Metanephros (tissue), 2 donors: ENCODE measurements around the genes PITX1, SPOCK1 and CDC25C.

DNA sequence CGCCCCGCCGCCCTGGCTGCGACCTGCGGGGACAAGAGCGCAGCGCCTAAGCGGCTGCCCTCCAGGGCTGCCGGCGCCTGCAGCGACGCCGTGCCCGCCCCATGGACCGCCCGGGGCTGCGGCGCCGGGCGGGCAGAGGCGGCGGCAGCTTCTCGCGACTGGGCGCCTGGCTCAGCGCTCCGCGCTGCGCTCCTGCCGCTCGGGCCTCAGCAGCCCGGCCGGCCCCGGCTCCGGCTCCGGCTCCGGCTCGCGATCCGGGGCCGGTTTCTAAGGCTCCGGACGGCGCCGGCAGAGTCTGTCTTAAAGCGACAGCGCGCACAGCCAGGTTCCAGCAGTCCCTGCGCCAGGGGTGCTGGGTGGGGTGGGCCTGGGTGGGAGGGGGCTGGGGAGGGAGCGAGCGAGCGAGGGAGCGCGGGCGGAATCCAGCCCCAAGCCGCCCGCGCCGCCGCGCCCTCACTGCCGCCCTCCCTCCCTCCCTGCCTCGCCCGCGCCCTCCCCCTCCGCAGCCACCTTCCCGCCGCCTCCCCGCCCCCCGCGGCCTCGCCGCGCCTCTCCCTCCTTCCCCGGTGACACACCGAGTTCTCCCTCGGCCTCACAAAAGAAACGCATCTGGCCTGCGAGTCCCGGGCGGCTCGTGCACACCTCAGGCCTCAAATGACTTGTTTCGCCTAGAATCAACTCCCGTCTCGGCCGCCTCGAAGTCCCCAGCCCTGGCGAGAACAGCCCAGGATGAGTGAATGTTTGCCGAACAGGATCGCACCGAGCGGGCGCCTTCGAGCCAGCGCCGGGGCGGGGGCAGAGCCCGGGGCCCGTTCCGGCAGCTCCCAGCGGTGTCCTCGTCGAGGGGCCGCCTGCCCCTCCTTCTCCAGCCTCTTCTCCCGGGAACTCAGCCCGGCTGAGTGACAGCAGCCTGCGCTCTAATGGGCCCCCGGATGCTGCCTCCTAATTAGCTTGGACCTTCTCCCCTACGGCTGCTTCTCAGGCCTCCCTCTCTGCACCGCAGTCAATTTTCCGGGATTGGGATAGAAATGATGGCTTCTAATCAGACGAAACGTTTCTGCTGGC, at the start of gene PITX1:
PITX1 (minus strand) TSS at position 302 of the 1,065 bp plus-strand sequence.
- RAMPAGE, long total RNA: no peak

- RAMPAGE, long total RNA: no peak
These were observed 1.0 kb upstream of the PITX1 start for GRCh38 chr5:135035038-135035425.

DNA sequence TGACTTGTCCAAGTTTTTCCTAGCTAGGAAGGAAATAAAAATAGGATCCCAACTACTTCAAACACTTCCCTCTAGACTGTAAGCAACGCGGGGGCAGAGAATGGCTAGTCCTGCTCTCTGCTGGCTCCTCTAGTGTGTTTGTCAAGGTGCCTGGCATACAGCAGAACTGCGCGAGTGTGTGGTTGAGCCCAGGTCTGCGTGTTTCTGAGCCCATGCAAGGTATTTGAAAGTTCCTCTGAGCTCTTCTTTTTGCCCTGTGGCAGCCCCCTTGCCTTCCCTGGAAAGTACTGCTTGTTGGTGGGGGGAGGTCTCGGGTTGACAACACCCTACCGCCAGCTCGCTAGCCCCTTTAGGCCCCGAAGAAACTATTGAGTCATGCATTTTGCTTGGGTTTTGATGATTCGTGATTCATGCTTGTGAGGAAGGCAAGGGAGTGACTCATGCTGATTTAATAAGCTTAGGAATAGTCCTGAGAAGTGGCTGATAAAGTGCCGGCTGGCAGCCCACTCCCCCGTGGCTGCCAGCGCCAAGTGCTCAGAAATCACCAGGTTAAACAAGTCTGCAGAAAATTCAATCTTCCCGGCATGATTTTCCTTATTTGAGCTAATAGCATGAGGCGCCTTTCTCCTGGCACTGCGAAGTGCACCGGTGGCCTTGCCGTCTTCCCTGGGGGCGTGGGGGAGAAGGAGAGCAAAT, 152.2 kb downstream of the MACROH2A1 start:
- RAMPAGE, long total RNA: no peak

DNA sequence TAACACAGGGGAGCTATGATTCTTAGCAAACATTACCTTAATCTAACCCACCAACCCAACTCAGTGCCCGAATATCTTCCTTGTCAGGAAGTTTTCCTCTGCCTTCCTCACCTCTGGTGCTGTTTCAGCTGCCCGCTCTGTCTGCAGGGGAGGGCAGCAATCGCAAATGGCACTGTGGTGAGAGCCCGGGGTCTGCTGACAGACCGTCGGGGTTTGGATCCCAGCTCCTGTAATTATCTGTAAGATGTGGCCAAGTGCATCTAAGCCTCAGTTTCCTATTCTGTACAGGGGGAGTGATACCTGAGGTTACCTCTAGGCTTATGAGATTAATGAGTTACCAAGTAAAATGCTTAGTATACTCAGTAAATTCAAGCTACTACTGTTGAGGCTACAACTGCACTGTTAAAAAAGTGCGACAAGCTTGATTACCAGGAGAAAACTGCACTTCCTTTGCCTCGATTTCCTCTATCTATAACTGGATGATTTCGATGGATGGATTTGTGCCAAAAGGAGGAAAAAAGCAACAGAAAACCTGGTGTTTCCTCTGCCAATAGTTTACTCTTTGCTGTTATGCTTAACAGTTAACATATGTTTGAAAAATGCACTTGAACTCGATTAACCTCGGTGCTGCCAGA, 22.5 kb downstream of the MACROH2A1 start:
- RAMPAGE, long total RNA: no peak

DNA sequence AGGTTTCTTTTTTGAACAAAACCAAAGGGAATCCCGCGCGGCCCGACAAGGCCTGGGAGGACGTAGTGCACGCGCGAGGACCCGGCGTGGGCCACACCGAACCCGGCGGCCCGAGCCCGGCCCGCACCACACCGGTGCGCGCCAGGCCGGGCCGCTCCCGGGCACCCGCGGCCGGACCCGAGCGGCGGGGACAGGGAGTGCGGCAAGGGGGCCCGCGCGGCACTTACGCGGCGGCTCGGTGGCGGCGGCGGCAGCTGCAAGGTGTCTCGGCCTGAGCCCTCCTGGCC, 253 bp downstream of the MACROH2A1 start:
- RAMPAGE, long total RNA: no peak

GRCh38 chr5:135456104-135456783, 4.1 kb upstream of the TIFAB start:
- RAMPAGE, long total RNA: no peak

DNA sequence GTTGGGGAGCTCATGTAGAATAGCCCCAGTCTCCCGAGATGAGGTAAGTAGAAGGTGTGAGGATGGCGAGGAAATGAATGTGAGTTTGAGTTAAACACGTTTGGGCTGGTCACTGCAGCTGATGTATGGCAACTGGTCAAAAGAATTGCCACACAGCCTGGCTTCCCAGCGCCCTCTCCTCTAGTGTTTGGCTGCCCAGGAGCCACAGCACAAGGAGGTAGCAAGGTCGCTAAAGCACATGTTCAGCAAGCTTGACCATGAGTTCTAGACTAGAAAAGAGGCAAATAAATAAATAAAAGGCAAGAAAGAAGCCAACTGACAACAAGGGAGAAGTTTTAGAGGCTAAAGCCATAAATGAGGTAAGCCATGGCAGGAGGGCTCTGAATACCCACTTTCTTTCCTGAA, 21.5 kb upstream of the LECT2 start:
- RAMPAGE, long total RNA: no peak

DNA sequence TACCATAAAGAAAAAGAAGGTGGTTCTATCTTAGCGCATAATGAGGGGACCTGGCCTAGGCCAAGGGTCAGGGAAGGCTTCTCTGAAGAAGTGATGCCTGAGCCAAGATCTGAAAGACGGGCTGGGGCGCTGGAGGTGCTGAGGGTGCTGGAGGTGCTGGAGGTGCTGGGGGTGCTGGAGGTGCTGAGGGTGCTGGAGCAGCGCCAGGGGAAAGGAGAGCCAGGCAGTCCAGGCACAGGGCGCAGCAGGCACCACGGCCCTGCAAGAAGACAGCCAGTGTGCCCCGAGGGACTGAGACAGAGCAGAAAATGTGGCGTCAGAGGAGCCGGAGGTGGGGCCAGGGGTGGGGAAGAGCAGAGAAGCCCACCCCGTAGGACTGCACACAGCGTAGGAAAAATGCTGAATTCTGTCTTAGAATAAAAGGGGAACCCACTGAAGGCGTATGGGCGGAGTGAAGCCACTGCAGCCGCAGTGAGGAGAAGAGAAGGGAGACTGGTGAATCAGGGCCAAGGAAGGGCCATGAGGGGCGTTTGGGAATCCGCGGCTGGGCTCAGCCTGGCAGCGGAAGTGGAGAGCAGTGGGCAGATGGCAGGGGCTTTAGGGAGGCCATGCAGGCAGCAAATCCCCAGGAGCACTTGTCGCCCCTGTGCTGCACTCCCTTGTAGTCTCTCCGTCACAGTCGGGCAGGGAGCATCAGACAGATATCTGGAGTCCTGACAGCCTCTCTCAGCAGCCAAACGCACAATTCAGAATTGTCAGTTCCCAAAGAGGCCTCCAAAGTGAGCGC, 35.8 kb upstream of the LECT2 start:
- RAMPAGE, long total RNA: no peak

DNA sequence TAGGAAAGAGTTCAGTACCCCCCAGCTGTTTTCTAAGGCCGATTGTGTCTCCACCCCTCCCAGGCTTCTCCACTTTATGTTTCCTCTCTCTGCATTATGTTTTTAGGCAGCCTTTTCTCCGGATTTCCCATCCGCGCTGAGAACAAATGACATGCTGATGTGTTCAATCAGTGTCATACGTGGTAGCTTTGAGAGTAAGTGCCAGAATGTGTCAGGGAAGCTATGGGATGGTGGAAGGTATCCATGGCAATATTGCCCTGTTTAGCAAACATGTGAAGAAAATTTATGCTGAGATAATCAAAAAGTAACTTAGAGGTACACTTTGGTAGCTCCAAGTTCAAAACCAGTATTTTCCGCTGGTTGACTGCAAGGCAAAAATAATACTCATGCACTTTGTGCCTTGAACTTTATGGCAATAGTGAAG, 36.6 kb upstream of the LECT2 start:
- RAMPAGE, long total RNA: no peak

- RAMPAGE, long total RNA: no peak
These were observed 9.4 kb upstream of the TGFBI start for GRCh38 chr5:136019323-136019804.

- RAMPAGE, long total RNA: no peak
These were observed 520.9 kb downstream of the SPOCK1 start for GRCh38 chr5:136977999-136978908.

DNA sequence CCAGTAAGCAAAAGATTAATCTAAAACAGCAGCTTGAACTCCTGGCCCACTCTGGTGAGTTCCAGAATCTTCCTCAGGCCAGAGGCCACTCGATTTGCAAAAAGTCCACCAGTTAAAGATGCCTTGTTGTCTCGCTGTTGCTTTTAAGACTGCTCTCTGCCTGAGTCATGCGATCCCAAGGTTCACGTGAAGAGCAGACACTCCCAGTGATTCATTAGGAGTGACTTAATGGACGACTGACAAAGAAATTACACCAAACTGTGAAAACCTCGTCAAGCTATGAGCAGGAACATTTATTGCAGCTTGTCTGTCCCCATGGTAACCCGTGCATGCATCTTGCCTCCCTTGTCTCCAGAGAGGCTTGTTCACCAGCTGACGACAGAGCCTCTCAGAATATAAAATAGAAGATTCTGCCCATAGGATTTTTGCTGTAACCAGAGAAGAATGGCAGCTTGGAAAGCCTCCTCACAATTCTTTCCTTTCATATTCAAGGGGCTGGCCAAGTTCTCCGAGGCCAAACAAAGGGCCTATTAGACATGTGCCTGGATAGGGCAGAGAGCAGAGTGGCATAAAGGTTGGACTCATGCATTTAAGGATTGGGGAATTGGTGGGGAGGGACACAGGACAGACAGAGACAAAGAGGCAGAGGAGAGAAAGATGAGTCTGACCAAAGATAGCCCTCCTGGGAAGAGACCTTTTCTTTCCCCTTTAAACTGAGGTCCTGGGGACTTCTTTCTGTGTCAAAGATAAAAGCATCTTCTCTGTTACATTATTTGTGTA, 352.6 kb downstream of the SPOCK1 start:
- RAMPAGE, long total RNA: no peak

DNA sequence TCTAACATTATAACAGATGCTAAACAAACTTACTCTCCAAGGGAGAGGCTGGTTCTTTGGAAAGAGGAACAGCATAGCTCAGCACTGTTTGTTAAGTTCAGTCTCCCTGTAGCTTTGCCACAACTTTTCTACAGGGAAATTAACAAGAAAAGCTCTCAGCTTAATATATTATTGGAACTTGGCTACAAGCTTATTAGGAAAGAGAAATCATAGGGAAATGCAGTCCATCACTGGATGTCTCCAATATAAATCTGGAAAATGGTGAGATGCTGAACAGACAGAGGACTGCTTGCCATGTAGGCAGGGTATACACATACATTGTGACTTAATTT, 275.1 kb downstream of the SPOCK1 start:
- RAMPAGE, long total RNA: no peak

- RAMPAGE, long total RNA: no peak
These were observed at the start of gene SPOCK1 for GRCh38 chr5:137498984-137499417. Gene SPOCK1 (minus strand): TSS chr5:137499326.

DNA sequence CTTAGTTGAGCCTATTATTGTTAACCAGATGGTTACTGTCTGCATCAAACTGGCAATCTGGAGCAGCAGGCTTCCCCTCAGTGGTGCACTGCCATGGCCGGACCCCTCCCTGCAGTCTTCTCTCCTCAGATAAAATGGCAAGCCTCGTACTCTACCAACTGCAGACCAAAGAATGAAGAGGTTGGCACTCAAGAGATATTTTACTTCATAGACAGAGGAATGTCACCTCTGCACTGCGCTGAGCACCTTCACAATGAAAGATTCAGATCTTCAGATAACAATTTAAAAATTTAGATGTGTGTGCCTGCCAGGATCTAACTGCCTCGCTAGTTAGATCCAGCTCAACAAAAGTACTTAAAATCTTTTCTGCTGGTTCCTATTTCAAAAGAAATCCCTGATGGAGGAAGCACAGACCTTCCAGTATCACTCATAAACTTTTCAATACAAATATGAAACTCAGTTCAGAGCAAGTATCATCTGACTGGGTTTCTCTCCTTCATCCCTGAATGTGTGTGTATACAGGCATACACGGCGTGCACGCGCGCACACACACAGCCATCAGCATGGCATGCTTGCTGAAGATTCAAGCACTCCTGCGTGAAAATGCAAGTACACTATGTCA, 1.2 kb downstream of the KLHL3 start:
- RAMPAGE, long total RNA: no peak

- RAMPAGE, long total RNA: no peak
These were observed 19.9 kb upstream of the MYOT start for GRCh38 chr5:137847643-137848282.

GRCh38 chr5:137946338-137947156, 57.3 kb downstream of the PKD2L2 start:
- RAMPAGE, long total RNA: no peak

- RAMPAGE, long total RNA: no peak
These were observed 35.0 kb downstream of the FAM13B start for GRCh38 chr5:137997768-137998317.

DNA sequence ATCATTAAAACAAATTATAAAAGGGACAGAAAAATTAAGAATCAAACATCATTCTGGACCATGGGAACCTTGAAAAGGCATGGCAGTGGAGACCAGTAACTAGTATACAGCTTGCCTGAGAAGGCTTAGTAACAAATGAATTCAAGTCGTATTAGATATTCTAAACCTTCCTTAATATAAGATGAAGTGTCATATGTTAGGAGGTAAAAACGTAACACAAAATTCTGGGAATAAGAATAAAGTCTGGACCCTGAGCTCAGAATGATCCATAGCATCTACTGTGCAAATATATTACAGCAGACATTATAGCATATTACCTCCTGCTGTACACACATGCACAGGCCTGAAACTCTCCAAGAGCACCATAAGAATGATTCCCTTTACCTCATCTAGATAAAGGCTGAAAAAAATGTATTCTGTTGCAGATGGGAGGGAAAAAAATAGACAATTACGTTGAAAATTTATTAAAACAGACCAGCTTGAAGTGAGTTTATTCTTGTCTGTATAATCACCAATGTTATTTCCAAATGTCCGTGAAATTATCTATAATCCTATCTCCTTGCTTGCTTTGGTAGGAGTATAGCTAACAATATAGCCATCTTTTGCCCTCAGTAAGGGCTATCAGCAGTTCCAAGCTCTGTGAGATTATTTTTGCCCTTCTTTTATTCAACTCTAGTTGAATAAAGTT, 8.9 kb downstream of the KIF20A start:
- RAMPAGE, long total RNA: no peak

GRCh38 chr5:138331169-138332208, at the start of gene CDC25C:
Gene CDC25C (minus strand): TSS chr5:138331804.
- RAMPAGE, long total RNA: no peak